BE2C (cell line): ENCODE measurements around a stretch of chr10.

DNA sequence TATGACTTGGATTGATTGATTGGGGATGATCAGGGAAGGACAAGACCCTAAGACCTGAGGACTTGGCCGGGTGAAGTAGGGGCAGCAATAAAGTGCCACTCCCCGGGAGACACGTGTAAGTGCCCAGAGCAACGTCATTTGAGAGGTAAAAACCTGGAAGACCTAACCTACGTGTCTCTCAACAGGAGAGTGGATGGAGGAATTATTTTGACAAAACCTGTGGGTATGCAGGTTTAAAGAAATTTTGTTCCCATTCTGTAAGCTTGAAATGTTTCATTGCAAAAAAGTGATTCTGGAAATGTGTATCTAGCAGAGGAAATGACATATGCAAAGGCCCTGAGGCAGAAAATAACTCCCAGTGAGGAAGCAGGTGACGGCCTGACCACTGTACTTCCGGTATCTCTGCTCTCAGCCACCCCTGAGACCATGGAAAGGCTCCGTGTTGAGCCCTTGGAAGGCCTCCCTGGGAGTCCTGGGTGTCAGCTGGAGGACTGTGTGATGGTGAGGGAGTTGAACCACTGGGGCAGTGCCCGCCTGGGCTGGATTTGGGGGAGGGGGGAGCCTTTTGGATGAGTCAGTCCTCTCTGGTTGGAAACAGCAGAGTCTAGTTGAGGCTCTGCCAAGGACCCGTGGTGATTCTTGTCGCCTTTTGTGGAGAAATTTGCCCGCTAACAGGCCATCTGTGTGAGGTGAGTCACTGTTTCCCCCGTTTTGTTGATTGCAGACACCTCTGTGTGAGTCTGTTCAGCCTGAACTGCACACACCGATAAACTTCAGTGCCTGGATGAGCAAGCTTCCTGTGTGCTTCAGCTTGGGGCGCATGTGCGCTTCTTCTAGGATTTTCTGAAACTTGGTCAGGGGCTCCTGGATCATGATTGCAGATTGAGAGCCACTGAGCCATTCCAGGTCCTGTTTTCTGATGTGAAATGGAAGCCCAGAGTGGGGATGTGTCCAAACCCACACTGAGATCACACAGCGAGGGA is 98.5 kb downstream of the GRK5 start:
- RRBS: no CpG with 5 or more reads among the region's 17 CpGs

GRCh38 chr10:119309683-119310210 is 102.4 kb downstream of the GRK5 start:
- RRBS: no CpG with 5 or more reads among the region's 6 CpGs

DNA sequence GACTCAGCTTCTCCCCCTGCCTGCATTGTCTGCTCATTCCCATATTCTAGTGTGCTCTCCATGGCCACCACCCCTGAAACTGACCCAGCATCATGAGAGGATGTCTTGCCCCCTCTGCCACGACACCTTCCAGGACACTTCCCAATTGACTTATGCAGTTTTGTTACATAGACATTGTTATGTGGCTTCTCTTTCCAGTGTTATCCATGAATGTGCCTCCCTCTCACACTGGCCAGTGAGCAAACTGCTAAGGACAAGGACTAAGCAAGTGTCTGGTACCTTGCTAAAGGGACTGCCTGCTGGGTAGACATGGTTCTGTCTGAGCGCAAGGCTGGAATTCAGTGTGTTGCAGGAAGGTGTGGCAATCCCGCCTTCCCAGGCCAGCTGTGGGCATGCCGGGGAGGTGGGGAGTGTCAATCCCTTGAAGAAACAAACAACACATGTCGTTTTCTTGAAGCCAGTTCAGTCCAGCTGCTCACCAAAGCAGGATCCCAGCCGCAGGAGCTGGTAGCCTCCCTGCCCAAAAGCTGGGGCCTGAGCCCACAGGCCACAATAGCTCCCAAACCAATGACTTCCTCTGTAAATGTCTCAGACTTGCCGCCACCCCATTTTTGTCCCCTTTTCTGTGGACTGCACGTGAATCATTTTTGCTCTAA is 167.0 kb downstream of the RGS10 start:
- RRBS: no CpG with 5 or more reads among the region's 8 CpGs

GRCh38 chr10:119582305-119582641 is 14.5 kb downstream of the TIAL1 start:
- RRBS: no CpG with 5 or more reads among the region's 2 CpGs

GRCh38 chr10:119596058-119596335 is 767 bp downstream of the TIAL1 start:
- RRBS: 3% methylated on average over 8 of the region's 15 CpGs

DNA sequence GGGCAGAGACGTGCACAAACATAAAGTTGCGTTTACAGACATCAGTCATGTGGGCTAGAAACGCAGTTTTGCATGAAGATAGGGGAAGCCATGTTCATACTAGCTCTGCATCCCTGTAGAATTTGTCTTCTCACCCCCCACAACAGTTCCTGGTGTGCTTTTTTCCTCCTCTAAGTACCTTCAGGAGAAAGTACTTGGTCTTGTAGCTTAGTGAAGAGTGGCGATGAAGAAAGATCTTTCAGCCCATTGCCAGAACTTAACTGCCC is 836 bp upstream of the TIAL1 start:
- RRBS: no CpG with 5 or more reads among the region's 4 CpGs

GRCh38 chr10:119822910-119823672 is 49.6 kb downstream of the MCMBP start:
- RRBS: no CpG with 5 or more reads among the region's 8 CpGs

- RRBS: no CpG with 5 or more reads among the region's 7 CpGs
Observed at GRCh38 chr10:120945872-120946435, 94.8 kb downstream of the WDR11 start.

GRCh38 chr10:121112367-121112901 is 261.3 kb downstream of the WDR11 start:
- RRBS: no CpG with 5 or more reads among the region's 2 CpGs

- RRBS: no CpG with 5 or more reads among the region's 8 CpGs
Observed at GRCh38 chr10:121262744-121263244, 335.4 kb downstream of the FGFR2 start.

DNA sequence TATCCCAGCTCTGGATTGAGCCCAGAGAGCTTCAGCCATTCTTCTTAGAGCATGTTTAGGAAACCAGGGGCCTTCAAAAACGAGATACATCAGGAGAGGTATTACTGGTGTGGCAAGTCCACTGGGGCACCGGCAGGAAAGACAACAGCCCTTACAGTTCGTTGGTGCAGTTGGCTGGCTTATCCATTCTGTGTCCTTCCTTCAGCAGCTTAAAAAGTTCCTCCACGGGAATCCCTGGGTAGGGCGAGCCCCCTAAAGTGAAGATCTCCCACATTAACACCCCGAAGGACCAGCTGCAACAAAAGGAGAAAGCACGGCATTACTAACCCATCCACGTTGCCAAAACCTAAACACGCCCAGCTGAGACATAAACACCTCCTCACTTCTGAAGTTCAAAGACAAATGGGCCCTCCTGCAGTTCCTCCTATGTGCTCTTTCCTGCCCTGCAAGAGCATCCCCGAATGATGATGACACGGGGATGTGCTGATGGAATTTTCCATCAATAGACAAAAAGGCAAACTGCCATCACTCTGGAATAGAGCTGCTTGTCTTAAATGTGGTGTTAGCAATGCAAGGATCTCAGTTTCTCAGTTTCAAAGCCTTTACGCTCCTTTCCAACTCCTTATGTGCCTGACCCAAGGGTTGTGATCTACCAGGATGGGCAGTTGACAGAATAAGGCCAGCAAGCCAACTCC is 112.9 kb downstream of the FGFR2 start:
- RRBS: no CpG with 5 or more reads among the region's 12 CpGs

DNA sequence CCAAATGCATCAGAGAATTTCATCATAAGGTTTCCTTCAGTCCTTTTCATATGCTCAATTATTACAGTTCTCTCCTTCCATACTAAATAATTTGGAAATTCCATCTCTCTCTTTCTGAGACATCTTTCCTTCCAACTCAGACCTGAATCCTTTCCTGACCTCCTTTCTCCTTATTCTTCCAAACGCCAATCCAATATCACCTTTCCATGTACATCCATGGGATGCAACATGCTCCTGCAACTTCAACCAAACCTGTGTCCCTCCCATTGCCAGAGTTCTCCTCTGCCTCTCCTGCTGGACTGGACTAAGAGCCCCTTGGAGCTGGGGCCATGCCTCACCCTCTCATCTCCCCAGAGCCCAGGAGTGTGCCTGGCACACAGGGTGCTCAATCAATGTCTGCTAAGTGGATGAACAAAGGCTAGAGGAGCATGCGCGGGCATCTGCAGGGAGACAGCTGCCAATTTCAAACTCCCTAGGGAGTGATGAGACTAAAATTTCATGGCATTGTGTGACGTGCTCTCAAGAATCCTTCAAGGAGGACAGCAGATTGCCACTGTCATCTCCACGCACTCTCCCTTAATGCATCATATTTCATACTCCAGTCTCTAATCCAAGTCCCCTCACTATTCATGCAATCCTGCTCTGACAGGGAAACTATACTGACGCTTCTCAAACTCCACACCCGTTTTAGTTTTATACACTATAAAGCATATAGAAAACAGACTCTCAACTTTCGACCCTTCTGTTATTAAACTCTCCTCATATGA is 48.1 kb downstream of the FGFR2 start:
- RRBS: no CpG with 5 or more reads among the region's 8 CpGs

- RRBS: no CpG with 5 or more reads among the region's 19 CpGs
Observed at GRCh38 chr10:121682119-121682693, 84.0 kb upstream of the FGFR2 start.

GRCh38 chr10:121974208-121974971 is 627 bp downstream of the NSMCE4A start:
- RRBS: 2% methylated on average over 16 of the region's 71 CpGs

DNA sequence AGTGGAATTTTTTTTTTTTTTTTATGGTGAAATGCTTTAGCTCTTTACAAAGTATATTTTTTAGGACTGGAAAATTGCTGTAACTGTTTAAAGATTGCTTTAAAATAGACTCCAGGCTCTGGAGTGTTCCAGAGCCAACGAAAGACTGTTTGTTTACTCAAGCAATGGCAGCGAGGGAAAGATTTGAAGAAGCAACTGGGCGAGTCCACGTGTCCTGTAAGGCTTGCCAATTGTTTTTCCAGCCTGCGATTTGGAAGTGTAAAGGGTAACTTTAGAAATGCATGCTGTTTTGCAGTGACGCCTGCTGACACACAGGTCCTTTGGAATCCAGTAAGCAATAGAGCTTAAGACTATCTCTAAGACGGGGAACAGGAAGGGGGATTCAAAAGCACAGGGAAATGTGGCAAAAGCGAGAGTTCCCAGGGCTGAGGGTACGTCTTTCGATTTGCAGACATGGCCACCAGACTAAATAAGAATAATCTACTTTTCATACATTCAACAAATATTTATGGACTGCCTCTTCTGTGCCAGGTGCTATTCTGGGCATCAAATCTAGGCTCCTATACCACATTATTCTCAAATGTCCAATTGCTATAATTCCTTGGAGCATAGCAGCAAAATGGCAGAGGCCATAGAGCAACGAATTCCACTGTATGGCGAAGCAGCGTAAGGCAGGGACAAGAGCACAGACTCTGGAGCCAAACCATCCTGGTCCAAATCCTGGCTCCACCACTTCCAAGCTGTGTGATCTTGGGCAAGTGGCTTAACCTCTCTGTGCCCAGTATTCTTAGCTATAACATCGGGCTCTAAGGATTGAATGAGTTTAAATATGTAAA is 55.9 kb downstream of the TACC2 start:
- RRBS: no CpG with 5 or more reads among the region's 14 CpGs

- RRBS: no CpG with 5 or more reads among the region's 7 CpGs
Observed at GRCh38 chr10:122099061-122099531, 110.1 kb downstream of the TACC2 start.

DNA sequence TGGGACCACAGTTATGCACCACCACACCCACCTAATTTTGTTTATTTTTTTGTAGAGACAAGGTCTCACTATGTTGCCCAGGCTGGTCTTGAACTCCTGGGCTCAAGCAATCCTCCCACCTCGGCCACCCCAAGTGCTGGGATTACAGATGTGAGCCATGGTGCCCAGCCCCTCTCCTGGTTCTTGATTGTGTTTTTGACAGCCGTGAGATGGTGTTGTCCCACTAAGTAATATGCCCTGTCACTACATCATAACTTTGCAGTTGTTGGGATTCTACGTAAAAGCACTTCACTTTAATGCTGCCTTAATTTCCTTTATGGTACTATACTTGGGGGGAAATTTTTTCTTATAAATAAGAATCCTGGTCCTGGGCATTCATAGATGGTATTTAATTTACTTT is 110.0 kb upstream of the BTBD16 start:
- RRBS: no CpG with 5 or more reads among the region's 3 CpGs

- RRBS: no CpG with 5 or more reads among the region's 7 CpGs
Observed at GRCh38 chr10:122164902-122165142, 106.3 kb upstream of the BTBD16 start.

GRCh38 chr10:122191850-122192621 is 79.1 kb upstream of the BTBD16 start:
- RRBS: no CpG with 5 or more reads among the region's 20 CpGs